LNCaP clone FGC (cell line): Measurements from ENCODE around the genes PRRX2 and NCS1.

DNA sequence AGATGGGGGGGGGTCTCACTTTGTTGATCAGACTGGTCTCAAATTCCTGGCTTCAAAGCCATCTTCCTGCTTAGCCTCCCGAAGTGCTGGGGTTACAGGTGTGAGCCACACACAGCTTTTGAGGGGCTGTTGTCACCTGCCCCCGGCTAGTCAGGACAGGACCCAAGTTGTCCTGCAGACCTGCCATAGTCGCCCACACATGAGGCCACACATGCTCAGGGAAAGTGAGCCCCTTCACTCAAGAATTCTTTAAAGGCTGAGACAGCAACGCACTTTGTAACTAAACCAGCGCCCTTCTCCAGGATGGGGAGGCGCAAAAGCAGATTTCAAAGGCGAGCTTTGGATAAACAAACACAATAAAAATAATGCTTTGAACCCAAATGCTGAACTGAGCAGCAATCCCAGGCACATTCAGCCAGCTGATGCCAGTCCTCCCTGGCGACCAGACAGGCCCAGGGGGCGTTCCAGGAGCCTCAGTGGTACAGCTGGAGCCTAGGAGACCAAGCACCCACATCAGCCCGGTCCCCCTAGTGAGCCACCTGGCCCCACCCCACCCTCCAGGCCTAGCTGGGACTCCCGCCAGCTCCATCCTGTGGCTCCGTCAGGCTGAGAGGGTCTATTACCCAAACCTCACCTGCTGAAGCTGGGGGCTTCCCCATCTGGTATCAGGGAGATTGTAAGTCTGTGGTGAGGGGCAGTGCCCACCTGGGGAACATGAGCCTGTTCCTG, 17.0 kb downstream of the C9orf50 start:
- RRBS, 2 experiments: no CpG with 5 or more reads among the region's 12 CpGs

- RRBS, 2 experiments: 7 to 10% methylated on average over 46 of the region's 77 CpGs
These were observed at the start of gene PRRX2 for GRCh38 chr9:129665117-129665898. Gene PRRX2, plus strand, starts transcription at chr9:129665647.

GRCh38 chr9:129697622-129698242, 32.3 kb downstream of the PRRX2 start:
- RRBS, 2 experiments: 50 to 67% methylated on average over 1 to 2 of the region's 30 CpGs

- RRBS, 2 experiments: no CpG with 5 or more reads among the region's 24 CpGs
These were observed 6.7 kb downstream of the TOR1B start for GRCh38 chr9:129809411-129810262.

DNA sequence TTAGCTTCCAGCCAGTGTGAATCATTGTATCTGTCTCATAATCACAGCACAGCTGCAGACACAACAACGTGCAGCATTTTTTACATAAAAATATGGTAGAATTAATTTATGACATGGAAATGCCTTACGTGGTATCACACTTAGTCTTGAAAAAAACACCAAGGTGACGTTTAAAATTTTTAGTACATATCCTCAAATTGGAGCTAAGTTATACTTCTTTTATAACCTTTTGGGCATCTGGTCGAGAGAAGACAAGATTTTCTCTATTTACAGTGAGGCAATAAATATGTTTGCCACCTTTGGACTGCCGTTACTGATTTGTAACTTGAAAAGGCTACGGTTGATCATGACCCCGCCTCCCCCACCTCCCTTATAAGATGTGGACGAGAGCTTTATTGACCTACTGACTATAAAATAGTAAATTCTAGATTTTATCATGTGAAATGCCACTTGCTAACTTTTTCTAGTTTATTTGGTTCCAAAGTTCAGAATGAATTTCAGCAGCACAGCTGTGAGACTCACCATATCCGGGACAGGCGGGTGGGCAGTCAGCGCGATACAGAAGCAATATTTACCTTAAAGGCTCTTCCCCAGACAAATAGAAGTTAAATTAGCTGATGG, 8.1 kb downstream of the TOR1B start:
- RRBS, 2 experiments: no CpG with 5 or more reads among the region's 12 CpGs

- RRBS, 2 experiments: no CpG with 5 or more reads among the region's 11 CpGs
These were observed 9.2 kb downstream of the TOR1B start for GRCh38 chr9:129812034-129812775.

- RRBS, 2 experiments: no CpG with 5 or more reads among the region's 49 CpGs
These were observed 55.1 kb downstream of the USP20 start for GRCh38 chr9:129890025-129891110.

- RRBS, 2 experiments: no CpG with 5 or more reads among the region's 5 CpGs
These were observed 97.7 kb downstream of the FNBP1 start for GRCh38 chr9:129945157-129945871.

DNA sequence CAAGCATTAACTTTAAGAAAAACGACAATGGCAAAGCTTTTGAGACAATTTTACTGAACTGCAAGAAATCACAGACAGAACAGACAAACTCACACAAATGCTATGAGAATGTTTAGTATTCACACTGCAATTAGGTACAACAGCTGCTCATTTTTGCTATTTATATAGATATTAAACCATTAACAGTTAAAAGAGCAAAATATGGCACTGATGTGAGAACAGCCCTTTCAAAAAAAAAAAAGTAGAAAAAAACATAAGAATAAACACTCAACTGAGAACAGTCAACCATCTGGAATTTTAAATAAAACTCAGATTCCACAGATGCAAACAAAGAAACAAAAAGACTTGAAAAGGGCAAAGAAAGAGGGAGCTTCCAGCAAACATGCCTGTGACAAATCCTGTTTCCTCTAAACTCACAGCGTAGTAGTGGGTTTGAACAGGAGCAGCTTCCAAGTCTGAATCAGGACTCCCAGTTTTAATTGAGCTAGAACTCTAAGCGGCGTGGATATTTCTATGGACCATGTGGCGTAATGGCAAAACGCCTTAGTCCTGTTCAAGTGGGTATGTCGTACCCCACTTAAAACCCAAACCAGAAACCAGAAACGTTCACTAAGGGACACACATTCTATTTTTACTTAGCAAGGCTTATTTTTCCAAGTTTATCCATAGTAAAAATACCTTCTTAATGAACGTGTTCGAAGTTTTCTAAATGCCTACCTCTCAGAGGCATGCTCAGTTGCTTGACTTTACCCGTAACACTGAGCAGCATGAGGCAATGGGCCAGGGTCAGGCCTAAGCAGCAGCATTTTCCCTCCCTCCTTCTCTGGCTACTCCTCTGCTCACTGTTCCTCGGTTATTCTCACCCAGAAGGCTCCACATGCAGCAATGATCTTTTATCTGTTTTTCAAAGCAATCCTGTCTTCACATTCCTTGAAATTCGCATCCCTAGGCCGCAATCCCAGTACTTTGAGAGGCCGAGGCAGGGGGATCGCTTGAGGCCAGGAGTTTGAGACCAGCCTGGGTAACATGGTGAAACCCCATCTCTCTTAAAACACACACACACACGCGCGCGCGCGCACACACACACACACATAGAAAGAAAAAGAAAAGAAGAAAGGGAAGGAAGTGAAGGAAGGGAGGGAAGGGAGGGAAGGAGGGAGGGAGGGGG, 78.0 kb downstream of the FNBP1 start:
- RRBS, 2 experiments: no CpG with 5 or more reads among the region's 22 CpGs

- RRBS, 2 experiments: 1% methylated on average over 48 to 51 of the region's 90 CpGs
These were observed 989 bp downstream of the FNBP1 start for GRCh38 chr9:130041570-130042830.

GRCh38 chr9:130112144-130112524, 58.4 kb downstream of the GPR107 start:
- RRBS, 2 experiments: no CpG with 5 or more reads among the region's 14 CpGs

DNA sequence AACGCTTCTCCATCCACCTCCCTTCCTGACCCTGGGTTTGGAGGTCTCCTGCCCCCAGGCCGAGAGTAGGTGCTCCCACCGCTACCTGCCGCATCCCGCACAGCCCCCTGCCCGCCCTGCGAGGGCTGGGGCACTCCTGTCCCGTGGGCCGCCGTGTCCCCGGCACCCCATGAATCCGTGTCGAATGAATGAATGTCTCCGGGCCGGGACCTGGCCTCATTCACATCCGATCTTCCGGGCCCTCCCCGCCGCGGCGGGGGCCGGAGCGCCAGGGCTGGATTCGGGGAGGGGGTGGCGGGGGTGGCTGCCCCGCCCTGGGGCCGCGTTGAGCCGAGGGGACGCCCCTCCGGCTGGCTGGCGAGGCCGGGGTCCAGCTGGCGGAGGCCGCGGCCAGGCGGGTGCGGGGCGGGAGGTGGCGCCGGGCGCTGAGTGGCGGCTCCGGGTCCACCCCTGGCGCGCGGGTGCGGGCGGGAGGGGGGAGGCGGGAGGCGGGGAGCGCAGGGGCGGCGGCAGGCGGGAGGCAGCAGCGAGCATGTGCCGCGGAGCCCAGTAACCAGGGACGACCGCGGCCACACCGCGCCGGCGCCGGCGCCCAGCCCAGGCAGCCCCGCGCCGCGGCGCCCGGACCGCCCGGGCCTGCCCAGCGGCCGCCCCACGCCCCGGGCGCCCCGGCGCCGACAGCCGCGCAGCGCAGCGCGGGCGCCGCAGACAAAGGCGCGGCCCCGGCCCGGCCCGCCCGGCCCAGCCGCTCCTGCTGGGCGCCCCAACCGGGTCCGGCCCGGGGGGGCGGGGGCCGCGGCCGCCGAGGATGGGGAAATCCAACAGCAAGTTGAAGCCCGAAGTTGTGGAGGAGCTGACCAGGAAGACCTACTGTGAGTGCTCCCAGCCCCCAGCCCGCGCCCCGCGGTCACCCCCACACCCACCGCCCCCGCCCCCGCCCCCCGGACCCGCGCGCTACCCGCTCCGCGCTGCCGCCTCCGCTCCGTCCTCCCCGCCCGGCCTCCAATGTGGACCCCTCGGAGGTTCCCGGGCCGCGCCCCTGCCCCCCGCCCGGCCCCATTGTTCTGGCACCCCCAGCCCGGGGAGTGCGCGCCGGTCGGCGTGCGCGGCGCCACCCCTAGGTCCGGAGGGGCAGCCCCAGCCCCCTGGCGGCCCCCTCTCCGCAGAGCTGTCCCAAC, at the start of gene NCS1:
TSS of gene NCS1 (plus strand) at position 549 of the 1,178 bp plus-strand sequence.
- RRBS, 2 experiments: 1 to 2% methylated on average over 53 of the region's 144 CpGs

GRCh38 chr9:130261279-130261843, 4.2 kb upstream of the HMCN2 start:
- RRBS, 2 experiments: no CpG with 5 or more reads among the region's 10 CpGs

DNA sequence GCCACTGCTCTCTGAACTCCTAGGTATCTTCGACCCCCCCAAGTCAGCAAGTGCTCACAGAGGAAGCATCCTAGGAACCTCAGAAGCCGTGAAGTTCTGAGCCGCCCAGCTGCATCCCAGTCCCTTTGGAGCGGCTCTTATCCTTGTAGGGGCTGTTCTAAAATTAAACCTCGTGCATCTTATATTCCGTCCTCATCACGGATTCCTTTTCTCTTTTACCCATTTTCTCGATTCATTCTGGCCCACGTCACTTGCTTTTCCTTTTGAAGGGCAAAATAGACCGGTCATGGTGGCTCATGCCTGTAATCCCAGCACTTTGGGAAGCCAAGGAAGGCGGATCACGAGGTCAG, 65.0 kb downstream of the HMCN2 start:
- RRBS, 2 experiments: no CpG with 5 or more reads among the region's 12 CpGs

GRCh38 chr9:130438322-130438617, 6.5 kb upstream of the ASS1 start:
- RRBS, 2 experiments: no CpG with 5 or more reads among the region's 3 CpGs

- RRBS, 2 experiments: no CpG with 5 or more reads among the region's 13 CpGs
These were observed 3.3 kb downstream of the ASS1 start for GRCh38 chr9:130447883-130448576.

- RRBS, 2 experiments: no CpG with 5 or more reads among the region's 18 CpGs
These were observed 5.8 kb downstream of the ASS1 start for GRCh38 chr9:130450322-130451110.

DNA sequence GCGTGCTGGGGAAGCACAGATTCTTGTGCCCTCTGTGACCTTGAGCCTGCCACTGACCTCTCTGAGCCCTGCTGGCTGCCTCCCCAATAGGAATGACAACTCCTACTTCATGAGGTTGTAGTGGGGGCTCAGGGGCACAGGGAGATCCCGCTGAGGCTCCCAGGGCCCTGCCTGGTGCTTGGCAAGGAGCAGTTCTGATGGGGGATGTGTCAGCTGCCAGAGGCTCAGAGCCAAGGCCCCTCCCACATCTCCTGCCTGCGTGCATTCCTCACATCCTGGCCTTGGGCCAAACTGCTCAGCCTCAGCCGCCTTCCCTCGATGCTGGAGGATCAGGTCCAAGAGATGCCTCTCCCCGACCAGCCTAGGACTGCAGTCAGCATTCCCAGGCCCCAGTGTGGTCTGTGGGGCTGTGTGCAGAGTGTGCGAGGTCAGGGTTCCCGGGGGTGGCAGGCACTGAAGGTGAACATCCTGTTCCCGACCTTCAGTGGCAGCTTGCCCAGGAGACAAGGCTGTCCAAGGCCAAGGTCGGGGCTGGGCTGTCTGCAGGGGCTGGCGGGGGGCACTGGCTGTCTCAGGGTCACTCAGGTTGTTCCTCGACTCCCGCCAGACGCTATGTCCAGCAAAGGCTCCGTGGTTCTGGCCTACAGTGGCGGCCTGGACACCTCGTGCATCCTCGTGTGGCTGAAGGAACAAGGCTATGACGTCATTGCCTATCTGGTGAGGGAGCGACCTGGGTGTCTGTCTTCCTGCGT, 7.0 kb downstream of the ASS1 start:
- RRBS, 2 experiments: no CpG with 5 or more reads among the region's 21 CpGs

DNA sequence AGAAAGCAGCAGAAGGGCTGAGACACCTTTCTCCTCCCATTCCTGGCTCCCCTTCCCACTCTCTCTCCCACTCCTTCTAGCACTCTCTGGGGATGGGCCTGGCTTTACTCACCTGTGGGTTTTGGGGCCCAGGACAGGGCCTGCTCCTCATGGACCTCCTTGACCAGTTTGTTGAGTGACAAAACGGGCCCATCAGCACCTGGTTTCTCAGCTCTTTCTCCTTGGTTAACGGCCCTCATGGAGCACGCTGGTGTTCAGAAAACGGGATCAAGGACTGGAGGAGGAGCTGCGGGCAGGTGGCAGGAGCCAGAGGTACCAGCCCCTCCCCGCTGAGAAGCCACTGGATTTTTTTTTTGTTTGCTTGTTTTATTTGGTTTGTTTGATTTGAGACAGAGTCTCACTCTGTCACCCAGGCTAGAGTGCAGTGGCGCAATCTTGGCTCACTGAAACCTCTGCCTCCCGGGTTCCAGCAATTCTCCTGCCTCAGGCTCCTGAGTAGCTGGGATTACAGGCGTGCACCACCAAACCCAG, 32.1 kb upstream of the FUBP3 start:
- RRBS, 2 experiments: no CpG with 5 or more reads among the region's 9 CpGs